ENCODE results near the gene SNX1.

DNA sequence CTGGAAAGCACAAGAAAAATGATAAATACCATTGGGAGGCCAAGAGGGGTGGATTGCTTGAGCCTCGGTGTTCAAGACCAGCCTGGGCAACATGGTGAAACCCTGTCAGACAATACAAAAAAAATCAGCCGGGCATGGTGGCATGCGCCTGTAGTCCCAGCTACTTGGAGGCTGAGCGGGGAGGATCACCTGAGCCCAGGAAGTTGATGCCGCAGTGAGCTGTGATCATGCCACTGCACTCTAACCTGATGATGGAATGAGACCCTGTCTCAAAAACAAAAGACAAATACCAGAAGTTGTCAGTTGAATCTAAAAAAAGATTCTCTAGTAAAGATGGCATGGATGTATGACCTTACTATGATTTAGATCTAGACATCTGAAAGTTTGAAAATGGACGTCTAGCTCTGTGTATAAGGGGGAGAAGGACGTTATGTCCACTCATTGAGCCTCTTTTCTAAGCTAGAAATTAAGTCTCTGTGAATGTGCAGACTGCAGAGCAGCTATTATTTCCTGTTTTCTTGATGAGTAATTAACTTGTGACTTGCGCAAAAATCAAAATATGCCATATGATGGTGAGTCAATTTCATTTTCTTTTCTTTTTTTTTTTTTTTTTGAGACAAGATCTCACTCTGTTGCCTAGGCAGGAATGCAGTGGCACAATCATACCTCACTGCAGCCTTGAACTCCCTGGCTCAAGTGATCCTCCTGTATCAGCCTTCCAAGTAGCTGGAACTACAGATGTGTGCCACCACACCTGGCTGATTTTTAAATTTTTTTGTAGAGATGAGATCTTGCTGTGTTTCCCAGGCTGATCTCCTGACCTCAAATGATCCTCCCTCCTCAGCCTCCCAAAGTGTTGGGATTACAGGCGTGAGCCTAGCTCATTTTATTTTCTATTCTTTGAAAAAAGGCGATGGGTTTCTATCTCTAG lies 14.1 kb downstream of the LACTB start:
- PRO-cap: no peak

DNA sequence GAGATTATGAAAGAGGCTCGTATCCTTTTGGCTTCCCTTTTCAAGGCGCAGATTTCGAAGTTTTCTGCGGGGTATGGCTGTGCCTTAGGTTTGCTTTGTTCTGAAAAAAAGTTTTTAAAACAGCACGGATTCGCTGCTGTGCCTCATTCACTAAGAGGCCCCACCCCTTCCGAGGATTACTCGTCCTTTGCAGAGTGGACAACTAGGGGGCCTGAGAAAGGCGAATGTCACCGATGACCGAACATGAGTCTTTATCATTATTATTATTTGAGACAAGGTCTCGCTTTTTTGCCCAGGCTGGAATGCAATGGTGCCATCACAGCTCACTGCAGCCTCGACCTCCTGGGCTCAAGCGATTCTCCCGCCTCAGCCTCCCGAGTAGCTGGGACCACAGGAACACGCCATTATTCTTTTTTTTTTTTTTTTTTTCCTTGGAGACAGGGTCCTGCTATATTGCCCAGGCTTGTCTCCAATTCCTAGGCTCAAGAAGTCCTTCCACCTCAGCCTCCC lies 698 bp upstream of the RPS27L start:
- PRO-cap: no peak

DNA sequence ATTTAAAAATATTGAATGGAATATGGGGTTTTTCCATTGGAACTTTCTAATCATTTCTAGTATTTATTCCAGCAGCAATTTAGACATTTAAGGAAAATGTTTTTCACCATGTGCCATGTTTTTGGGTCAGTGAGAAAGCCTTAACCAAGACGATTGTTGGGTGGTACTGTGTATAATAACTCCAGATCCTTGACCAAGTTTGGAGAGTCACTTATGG lies 27.8 kb downstream of the RAB8B start:
- PRO-cap: no peak

DNA sequence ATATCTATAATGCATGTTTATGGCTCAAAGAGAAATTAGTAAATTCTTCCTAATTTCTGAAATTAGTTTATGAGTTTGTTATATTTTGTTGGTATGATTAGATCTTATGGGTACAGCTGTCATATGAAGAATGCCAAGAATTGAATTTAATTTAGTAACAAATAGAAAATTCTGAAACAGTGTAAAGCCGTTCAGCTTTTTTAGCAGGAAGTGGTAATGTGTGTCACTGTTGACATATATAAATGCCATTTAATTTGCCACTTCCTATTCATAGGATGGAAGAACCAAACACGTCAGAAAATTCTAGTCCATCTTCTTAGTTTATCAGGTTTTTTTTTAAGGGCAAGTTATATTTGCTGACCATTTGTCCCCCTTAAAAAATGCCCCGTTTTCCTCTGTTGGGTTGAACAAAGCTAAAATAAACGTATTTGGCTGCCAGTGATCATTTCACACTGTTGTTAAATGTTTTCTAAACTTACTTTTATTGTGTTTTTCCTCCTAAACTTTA lies 43.0 kb downstream of the RAB8B start:
- PRO-cap: no peak

DNA sequence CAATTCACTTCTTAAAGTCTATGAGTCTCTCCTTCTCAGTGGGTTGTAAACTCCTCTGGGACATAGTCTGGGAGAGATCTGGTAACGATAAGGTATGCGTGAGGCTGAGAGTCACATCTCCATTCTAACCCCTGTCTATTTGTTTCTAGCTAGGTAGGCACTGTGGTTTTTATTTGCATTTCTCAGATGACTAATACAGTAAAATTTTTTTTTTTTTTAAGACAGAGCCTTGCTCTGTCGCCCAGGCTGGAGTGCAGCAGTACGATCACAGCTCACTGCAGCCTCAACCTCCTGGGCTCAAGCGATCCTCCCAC lies 7.4 kb upstream of the USP3 start:
- PRO-cap: no peak

GRCh38 chr15:63502858-63503662 lies 1.3 kb upstream of the USP3 start:
- PRO-cap: bidirectional peak, plus-strand start at chr15:63503415, minus-strand start at chr15:63503389; bidirectional peak, plus-strand start at chr15:63503531, minus-strand start at chr15:63503466

DNA sequence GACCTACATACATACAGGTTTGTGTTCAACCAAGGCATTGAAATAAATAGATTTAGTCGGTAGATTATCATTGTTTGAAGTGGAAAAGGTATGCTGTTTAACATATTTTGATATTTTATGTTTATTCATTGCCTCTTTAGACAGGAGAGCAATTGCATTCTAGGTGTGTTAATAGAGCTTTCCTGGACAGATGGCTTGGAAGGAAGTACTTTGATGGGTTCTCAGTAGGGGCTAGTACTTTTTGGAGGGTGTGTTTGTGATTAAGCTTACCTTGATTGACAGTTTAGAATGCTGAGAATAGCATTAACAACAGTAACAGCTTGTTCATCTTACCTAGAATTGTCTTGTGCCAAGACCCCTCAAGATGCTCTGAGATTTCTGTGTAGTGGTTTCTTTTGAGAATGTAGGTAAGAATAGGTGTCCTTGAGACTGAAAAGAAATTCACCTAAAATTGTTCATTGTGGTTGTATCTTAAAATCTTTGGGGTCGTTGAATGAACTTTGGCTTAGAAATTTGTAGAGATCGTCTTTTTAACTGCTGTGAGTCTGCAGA lies 6.1 kb downstream of the USP3 start:
- PRO-cap: no peak

- PRO-cap: no peak
These were observed 35.0 kb downstream of the USP3 start for GRCh38 chr15:63539393-63539798.

GRCh38 chr15:63715731-63716566 lies 117.8 kb downstream of the HERC1 start:
- PRO-cap: no peak

DNA sequence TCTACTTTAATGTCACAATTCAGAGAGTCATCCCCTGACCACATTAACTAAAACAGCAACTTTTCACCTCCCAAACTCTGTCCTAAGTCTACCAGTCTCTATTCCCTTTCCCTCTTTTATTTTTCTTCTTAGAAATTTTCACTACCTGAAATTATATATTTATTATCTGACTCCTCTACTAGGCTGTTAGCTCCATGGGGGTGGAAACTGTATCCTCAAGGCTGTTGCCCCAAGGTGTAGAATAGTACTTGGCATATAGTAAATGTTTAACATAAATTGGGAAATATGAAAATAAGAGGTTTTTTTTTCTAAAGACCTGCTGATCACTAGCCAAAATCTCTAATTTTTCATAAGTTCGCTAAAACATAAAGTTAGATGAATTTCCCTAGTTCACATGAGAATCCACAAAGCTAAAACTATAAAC lies 59.7 kb downstream of the HERC1 start:
- PRO-cap: no peak

DNA sequence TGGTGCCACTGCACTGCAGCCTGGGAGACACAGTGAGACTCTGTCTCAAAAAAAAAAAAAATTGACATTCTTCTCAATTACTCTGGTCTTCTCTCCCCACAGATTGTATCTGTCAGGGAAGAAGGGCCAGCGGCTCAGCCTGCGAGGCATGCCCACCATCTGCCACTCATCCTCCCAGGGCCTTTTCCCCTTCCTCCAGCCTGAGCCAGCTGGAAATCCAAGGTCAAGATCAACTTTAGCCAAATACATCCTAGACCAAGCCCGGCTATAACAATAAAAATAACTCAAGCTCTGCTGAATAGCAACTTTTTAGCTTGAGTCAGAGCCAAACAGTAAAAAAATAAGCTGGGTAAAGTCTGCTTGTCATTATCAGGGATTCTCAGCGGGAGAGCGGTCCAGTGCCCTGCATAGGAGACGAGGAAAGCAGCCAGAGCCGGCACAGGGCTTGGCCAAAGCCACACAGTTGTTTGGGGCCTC lies 76.0 kb upstream of the HERC1 start:
- PRO-cap: no peak

DNA sequence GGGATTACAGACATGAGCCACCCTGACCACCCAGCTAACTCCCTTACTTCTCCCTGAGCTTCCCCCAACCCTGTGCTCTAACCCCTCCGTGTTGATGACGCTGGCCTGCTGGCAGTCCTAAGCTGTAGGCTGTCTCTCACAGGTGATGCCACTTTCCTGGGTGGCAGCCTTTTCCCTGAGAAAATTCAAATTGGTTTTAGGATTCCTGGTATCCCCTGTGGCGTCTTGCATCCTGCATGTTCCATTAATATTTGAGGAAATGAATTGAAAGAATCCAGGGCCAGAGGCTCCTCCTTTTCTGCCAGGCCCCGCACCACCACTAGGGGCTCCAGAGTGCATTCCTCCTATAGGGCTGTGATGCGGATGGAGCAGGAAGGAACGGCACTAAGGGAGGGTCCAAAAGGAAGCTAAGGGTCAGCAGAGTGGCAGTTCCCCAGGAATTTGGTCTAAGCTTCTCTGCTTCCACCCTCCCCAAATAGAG lies 101.1 kb downstream of the DAPK2 start:
- PRO-cap: no peak

DNA sequence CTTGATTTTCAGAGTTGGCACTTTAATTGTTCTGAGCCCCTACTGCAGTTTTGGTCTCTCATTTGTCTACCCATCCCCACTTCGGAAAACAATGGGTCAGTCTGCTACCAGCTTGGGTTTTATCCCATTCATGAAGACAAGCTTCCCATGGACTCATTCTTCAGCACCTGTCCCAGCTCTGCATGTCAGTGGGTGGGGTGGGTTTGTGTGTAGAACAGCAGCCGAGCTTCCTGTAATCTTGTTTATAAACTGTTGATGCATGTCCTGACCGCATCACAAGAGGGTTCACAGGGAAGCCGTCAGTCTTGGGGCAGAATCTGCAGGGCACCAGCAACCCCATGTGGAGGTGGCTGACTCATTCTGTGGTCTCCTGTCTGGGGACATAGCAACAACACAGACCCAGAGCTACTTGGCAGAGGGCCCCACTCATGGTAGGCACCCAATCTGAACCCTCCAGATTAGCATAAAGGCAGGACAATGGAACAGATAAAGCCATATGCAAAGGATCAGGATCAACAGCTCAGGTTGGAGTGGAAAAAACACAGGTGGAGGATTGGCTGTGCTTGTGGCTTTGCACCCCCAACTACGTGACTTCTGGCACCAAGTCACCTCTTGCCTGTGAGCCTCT lies 35.6 kb downstream of the DAPK2 start:
- PRO-cap: no peak

DNA sequence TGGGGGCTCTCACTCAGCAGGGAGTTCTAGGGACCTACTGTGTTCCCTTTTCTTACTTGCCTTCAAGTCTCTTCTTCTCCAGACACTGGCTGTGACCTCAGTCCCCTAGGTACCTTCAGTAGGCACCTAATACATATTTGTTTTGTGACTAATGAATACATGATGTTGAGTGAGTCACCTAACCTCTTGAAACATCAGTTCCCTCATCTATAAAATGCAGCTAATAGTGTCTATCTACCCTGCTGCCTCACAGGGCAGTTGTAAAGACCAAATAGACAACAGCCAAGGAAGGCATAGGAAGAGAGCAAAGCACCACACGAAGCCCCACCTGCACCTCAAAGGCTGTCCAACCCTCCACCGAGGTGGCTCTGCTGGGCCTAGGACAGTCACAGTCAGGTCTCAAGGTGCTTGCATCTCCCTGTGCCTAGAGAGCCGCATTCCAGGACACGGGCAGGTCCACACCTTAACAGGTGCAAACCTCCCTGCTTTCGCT lies 29.2 kb downstream of the DAPK2 start:
- PRO-cap: no peak

GRCh38 chr15:64092366-64092810 lies 1.2 kb downstream of the CIAO2A start:
- PRO-cap: no peak

DNA sequence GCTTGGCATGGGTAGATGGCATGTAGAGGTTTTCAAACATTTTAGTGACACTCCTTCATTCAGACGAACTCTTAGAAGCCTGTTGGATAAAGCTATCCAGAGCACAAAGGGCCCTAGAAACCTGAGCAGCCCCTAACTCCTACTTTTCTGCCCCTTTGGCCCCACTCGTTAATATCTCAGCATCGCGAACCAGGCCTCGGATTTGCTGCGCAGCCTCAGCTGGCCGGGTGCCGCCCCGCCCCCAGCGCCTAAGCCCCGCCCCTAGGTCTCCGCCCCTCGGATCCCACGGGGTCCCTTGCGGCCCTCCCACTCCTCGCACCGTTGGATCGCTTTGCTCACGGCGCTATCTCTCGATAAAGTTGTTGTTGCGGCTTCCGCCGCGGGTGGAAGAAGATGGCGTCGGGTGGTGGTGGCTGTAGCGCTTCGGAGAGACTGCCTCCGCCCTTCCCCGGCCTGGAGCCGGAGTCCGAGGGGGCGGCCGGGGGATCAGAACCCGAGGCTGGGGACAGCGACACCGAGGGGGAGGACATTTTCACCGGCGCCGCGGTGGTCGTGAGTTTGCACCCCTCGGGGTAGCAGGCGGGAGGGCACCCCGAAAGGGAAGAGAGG lies at the start of gene SNX1:
Gene SNX1, plus strand, starts transcription at position 362 of the 609 bp plus-strand sequence.
- PRO-cap: bidirectional peak, plus-strand start at position 373 of the sequence, minus-strand start at position 204 of the sequence

- PRO-cap: no peak
These were observed 620 bp downstream of the SNX1 start for GRCh38 chr15:64096266-64096938.

DNA sequence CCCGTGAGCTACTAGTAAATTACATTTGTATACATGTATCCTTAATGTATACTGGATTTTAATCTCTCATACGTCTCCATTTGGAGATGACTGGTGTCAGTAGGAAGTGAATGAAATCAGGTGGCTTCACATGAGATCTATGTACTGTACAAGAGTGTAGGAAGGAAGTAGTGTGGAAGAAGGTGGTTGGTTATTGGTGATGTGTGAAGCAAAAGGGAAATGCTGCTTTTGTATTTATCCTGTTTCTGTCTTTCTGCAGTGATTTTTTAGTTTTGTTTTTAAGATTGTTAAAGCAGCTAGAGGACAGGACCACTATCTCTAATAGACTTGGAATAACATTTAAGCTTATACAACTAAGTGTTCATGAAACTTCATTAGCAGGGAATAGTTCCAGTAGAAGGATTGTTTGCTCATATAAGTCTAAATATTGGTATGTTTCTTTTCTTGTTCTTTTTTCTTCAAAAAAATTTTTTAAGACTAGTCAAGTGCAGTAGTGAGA lies 15.3 kb downstream of the SNX1 start:
- PRO-cap: no peak

- PRO-cap: no peak
These were observed 5.5 kb upstream of the SNX22 start for GRCh38 chr15:64146042-64146443.

- PRO-cap: no peak
These were observed 648 bp downstream of the SNX22 start for GRCh38 chr15:64151857-64152901.

All from neutrophil (primary cell).